ENCODE data around the genes GBX1 and H2BK1.

DNA sequence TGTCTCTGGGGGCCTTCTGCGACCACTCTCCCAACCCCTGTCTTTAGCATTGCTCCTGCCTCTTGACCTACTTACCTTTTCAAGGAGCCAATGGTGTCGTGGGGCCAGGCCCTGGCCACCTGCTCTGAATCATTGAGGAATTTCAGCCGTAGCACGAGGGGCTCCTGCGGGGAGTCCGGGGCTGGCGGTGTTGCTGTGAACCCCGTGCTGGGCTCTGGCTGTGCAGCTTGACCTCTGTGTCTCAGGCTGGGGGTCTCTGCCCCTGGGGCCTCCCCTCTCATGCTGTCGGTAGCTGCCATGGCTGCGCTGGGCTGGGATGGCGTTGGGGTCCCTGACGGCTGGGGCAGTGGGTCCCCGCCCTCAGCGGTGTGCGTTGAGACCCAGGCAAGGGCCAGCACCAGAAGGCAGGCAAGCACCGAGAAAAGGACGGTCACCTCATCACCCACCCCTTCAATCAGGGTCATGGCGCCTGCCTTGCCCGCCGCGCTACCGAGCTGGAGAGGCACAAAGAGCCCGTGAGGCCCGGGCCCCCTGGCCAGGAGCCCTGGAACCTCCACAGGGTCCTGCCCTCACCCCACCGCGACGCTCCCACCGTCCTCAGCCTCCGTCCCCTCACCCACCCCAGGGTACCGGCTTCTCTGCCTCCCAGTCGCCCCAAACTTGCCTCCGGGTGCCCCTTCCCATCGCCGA, 1.0 kb downstream of the TMUB1 start:
- RRBS, result 78% methylated on average over 2 of the region's 34 CpGs

- RRBS, result 93% methylated on average over 3 of the region's 11 CpGs
Observed at GRCh38 chr7:151089911-151090306, 3.6 kb downstream of the AGAP3 start.

GRCh38 chr7:151157379-151157886, 10.1 kb downstream of the GBX1 start:
- RRBS, result no CpG with 5 or more reads among the region's 6 CpGs

DNA sequence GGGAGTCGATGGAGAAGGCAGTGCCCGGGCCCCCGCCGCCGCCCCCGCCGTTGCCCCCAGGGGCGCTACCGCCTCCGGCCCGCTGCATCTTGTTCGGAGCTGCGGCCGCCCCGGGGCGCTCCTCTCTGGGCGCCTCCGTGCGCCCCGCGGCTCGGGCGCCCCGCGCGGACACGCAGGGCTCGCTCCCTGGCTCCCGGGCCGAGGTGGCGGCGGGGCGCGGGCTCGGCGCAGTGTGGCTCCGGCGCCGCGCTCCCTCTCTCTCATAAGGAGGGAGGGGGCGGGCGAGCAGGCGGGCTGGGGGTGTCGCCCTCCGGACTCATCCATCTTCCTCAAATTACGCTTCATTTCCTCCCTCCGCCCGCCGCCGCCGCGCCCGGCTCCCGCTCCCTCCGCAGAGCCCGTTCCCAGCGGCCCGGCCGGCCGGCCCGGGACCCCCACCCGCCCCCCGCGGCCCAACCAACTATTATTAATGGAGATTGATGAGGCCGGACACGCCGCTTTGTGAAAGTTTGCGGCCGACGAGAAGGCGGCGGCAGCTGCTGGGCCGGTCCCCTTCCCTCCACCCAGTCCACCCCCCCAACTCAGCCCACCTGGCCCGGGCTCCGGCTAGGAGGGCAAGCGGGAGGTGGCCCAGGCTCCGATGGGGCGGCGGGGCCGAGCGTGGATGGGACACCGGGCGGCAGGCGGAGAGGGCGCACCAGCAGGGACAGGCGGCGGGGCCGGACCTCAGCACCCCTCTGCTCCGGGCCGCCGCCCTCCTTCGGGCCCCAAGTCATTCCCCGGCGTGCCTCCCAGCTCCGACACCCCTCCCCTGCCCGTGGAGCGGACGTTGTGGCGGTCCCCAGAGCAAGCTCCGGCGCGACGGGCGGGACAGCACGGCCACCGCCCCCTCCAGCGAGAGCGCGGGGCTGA, at the start of gene GBX1:
Gene GBX1 (minus strand): TSS at position 234 of the 912 bp plus-strand sequence.
- RRBS, result 34% methylated on average over 87 of the region's 109 CpGs

- RRBS, result no CpG with 5 or more reads among the region's 5 CpGs
Observed at GRCh38 chr7:151188064-151188381, 973 bp upstream of the ASB10 start.

DNA sequence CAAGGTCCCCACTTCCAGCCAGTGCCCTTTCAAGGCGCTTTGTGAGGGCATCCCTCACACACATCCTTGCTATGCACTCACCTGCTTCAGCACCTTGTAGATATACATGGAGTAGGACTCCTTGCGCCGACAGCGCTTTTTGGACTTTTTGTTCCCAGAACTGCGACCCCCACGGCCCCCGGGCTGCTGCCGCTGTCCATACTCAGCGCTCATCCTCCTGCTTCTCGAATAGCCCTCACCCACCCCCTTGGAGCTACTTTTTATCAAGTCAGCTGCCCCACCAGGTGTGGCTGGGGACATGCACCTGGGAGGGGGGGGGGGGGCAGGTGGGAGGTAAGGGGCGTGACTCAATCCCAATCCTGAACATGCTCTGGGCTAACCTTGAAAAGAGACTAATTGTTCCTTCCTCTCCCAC, at the start of gene H2BK1:
Gene H2BK1 (minus strand): TSS at position 383 of the 415 bp plus-strand sequence.
- RRBS, result no CpG with 5 or more reads among the region's 11 CpGs

DNA sequence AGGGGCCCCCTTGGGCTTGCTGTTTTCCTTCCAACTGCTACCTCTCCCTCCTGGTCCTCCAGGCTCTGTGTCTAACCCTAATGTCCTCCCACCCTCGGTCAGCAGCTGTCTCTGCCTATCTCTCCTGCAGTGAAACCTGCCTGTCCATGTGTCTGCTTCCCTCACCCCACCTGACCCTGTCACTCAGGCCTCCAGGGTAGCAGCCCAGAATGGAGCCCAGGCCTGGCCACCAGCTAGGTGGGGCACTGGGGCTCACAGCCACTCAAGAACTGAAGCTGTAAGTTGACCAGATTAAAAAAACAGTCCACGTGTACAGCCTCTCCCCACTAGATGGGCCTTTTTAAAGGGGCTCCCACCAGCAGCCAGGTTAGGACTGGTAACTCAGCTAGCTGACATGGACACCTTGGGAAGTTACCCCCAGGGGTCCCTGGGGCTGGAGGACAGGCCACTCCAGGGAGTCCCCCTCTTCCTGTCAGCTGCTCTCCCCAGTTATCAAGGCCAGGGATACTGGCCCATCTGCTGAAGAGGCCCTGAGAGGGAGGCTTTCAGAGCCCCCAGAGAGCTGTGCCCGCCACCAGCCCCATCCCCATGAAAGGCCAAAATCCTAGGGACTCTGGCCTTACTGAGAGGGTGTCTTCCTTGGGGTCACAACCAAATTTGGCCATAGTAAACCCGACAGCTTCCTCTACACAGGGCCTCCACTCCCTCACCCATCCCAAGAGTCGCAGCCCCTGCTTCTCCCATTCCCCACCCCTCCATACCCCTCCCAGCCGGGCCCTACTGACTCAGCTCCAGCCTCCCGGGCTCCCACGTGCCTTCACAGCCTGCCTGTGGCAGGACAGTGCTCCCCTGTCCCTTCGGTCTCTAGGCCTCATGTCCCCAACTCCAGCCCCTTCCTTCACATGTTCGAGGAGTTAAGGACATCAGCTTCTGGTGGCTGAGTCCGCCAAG, 1.3 kb downstream of the SMARCD3 start:
- RRBS, result no CpG with 5 or more reads among the region's 11 CpGs

DNA sequence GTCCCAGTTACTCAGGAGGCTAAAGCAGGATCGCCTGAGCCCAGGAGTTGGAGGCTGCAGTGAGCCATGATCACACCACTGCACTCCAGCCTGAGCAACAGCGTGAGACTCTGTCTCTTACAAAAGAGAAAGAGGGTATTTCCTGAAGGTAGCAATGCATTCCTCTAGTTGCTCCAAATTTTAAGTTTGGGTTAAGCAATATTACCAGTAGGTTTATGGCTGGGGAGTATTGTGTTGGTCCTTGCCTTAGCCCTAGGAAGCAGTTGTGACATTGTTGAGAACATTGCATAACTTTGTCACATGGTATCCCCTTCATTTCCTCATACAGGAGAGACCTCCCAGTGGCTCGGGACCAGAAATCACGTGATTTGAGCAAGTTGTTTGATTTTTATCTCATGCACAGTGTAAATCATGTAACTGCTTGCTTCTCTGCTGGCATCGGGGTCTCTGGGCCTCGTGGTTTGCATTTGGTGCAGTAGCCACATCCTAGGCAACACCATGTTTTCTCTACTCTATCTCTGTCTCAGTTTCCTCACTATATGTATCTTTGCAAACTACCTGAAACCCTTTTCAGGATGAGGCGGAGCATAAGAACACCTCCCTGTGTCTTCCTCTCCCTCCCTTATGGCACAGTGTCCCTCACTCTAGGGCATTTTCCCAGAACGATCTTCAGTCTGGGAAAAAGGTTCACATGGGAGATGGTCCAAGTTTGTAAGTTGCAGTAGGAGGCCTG, 23.5 kb upstream of the SMARCD3 start:
- RRBS, result no CpG with 5 or more reads among the region's 8 CpGs

- RRBS, result no CpG with 5 or more reads among the region's 25 CpGs
Observed at GRCh38 chr7:151382078-151382494, 27.8 kb downstream of the WDR86 start.

DNA sequence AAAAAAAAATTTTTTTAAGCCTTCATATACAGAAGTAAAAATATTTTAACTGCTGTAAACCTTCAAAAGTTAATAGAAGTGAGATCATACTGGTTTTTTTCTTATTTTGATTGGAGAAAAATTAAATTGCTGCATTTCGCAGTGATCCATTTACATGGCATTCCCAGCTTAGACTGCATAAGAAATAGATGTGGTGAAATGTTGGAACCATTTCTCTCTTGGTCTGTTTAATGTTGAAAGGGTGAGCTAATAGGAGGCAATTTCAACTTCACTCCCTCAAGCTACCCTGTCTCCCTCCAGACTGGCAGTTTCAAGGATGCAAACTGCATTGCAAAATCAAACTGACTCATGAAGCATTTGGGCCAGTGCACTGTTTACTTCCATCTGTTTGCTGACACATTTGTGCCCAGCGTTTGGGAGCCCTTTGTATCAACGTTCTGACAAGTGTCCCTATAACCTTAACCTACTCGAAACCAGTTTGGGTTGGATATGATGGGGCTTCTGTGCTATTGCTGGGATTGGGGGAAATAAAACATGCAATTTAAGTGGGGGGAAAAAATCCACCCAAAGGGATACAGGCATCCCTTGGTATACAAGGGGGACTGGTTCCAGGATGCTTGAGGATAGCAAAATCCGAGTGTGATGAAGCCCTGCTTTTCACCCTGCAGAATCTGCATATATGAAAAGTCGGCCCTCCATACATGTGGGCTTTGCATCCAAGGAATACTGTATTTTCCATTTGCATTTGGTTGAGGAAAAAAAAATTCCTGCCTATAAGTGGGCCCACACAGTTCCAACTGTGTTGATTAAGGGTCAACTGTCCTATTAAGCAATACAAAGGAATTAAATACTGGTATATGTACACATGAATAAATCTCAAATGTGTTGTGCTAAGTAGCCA, 15.7 kb downstream of the RHEB start:
- RRBS, result no CpG with 5 or more reads among the region's 6 CpGs

GRCh38 chr7:151508941-151509282, 10.8 kb downstream of the RHEB start:
- RRBS, result no CpG with 5 or more reads among the region's 4 CpGs

GRCh38 chr7:151518732-151519822, 618 bp downstream of the RHEB start:
- RRBS, result 2% methylated on average over 46 of the region's 135 CpGs

GRCh38 chr7:151748730-151749100, 128.2 kb downstream of the PRKAG2 start:
- RRBS, result no CpG with 5 or more reads among the region's 14 CpGs

DNA sequence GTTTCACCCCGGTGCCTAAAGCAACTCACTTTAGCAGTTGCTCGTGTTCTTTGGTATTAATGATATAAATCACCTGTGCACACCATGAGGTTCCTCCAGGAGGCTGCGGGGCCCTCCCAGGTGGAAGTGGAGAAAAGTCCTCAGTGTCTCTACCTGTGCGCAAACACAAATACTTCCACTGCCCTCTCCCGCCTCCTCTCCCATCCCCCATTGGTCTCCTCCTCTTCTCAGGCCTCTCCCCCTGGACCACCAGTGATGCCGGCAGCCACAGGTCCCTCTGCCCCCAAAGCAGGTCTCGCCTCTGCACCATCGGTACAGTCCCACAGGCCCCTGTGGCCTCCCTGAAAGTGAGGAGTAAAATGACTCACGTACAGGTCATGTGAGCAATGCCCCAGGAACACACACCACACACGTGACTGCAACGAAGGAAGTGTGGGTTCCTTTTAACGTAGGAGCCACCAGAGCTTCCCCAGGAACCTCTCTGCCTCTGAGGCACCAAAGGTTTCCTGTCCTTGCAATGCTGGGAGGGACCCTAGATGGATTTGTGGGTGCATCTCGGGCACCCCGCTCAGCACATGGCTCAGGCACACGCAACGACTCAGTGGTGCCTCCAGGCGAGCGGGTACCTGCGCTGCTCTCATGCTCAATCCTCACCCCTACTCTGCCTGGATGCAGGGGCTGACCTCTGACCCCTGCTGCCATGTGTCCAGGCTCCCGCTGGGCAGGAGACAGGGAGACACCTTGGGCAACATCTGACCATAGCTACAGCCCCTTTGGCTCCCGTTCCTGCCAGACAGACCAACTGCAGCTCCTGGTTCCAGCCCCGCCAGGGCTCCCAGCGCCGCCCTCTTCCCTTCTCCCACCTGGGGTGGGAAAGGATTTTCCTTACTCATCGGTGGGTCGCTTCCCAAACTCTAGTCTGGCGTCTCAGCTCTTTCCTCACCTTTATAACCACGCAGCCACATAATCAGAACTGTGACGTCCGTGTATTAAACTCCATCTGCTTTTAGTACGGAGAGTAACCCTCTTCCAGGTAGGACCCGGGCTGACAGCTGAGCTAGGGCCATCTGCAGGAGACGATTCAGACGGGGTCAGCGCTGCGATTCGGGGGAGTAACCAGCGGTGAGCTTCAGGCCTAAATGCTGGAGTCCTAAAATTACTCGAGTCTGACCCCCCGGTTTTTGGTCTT, 120.7 kb downstream of the PRKAG2 start:
- RRBS, result no CpG with 5 or more reads among the region's 40 CpGs

DNA sequence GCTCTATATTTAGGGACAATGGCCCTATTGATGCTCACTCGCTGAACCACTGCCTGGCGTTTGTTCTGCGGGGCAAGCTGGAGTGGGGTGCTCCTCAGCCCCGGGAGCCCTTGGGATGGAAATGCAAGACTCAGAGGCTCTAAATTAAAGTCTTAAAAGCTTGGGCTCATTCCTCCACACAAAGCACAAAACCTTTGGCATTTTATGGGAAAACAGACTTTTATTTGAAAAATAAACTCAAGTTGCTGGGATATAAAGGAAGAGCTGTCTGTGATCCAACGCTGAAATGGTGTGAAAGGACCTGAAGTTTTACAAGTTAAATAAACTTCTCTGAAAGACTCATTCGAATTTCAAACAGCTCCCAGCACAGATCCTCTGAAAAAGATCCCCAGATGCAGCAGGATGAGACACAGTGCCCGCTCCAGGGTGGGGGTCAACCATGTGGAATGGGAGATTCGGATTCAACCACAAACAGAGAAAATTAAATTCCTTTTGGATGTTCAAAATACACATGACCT, 119.8 kb downstream of the PRKAG2 start:
- RRBS, result no CpG with 5 or more reads among the region's 8 CpGs

DNA sequence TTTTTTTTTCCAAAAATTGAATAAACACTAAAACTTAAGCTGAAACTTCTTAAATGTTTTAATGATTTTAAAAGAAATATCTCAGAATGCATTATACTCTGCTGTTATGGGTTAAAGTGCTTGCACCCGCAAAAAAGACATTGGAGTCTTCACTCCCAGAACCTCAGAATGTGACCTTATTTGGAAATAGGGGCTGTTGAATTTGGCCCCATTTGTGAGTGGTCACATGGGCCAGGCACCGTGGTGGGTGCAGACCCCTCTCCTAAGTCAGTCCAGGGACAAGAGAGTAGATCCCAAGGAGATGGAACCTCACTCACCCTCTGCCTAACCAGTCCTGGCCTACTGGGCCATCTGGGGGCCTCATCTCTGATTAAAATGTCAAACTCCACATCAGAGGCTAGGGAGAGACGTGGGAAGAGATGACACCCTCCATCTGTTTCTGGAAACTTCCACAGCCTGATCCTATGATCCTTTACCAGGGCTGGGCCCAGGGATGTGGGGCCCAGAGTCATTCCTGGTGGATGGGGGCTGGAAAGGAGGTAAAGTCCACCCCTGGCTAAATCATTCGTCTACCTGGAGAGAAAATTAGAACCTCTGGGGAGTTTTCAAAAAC, 53.6 kb downstream of the PRKAG2 start:
- RRBS, result no CpG with 5 or more reads among the region's 4 CpGs

DNA sequence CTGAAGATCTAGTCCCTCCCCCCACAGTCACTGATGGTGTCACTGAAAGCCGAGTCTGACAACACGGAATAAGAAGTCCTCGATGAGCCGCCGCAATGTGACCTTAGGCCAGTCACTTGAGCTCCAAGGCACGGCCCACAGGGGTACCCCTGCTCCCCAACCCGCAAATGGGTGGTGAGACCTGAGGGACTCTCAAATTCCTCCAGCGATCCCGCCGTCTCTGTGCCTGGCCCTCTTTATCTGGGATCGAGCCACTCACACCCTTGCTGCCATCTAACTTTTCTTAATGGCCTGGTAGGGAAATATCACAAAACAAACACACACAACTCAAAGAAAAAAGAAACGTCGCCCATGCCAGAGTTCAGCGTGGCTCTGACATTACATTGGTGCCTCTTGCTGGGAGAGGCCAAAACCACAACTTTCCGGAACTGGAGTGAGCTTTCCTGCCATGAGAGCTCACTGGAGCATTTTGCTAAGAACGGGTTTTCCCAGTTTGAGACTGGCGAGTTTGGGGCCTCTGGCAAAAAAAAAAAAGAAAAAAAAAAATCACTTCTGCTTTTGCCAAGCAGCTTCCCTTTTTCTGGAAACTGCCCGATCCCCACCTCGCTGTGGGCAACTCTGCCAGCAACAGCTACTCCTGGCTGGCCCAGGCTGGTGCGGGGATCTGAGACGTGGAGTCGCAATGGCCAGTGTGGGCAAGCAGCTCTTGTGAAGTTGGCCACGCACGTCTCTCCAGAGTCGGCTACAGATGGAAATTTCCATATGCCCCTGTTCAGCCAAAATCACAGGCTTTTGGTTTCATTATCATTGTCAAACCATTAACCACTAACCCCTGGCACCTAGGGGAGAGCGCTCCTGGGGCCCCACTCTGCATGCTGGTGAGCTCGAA, 25.9 kb downstream of the PRKAG2 start:
- RRBS, result no CpG with 5 or more reads among the region's 27 CpGs

DNA sequence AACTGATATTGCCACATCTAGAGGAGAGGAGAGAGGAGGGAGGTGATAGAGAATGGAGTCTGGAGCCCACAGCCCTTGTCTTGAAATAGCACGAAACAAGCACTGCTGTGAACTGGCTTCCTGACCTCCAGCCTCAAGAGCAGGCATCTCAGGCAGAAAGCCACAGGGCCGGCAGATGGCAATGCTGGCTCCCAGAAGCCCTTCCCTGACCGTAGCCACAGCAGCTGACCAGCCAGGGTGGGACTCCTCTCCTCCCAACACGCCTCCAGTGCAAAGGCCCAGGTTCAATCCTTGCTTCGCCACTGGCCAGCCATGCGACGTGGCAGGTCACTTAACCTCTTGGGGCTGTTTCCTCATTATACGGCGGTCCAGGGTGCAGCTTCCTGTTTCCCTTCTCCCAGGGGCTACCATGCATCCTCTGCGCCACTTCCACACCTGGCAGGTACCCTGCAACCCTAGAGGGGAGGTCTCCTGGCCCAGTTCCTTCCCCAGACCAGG, 12.8 kb downstream of the PRKAG2 start:
- RRBS, result no CpG with 5 or more reads among the region's 10 CpGs

DNA sequence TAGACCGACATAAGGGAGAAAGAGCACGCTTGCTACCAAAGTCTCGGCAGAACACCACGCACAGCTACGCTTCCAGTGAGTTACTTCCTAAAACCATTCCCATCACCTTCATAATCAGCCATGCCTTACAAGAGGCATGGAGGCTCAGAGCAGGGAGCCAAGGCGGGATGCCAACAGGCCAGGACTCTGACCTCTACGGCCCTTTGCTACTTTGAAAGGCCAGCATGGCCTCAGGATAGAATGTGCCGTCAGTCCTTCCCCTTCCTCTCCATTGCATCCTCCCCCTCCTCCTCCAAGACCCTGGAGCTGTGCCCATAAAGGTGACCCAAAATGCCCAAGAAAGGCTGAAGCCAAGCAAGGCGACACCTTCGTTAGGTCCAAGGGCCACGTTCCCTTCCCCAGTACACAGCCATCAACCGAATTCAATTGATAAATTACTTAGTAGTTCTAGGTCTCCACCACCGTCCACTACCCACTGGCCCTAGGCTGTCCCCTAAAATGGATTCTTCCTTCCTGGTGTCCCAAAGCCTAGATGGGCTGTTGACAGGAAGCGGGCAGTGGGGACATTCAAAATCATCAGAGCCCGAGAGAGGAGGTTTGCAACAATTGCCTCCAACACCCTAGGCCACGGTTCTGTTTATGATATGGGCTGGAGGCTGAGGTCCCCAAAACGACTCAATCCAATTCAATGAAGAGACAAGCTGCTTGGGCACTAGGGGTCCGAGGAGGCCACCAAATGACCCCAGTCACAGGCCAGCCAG, 5.5 kb downstream of the PRKAG2 start:
- RRBS, result no CpG with 5 or more reads among the region's 18 CpGs

DNA sequence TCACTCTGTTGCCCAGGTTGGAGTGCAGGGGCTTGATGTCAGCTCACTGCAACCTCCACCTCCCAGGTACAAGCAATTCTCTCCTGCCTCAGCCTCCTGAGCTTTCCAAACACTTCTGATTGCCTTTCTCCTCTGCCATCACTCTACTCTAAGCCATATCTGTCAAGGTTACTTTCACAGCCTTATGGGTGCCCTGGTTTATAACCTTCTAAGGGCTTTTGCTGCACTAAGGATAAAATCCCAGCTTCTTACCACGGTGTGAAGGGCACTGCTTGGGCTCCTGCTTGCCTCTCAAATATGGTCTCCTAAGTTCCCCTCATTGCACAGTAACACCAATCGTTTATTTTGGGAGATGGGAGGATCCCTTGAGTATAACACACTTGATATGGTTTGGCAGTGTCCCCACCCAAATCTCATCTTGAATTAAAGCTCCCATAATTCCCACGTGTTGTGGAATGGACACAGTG, 38.5 kb downstream of the KMT2C start:
- RRBS, result no CpG with 5 or more reads among the region's 3 CpGs